ENCODE measurements around the genes ZDHHC9 and HS6ST2.

GRCh38 chrX:129635933-129636571 is 18.7 kb downstream of the APLN start:
- PRO-cap, result no peak

DNA sequence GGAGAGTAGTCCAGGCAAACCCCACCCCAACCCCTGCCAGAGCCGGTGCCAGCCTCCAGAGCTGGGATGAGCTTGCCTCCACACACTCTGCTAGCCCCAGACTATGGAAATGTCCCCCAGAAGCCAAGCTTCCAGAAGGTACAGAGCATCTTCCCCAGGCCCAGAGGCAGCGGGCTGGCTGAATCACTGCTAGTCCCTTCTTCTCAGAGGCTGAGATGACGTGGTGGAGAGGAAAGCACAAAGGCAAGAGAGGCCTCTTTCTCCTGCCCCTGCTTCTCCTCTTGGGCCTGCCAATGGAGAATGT is 2.0 kb downstream of the SASH3 start:
- PRO-cap, result no peak

DNA sequence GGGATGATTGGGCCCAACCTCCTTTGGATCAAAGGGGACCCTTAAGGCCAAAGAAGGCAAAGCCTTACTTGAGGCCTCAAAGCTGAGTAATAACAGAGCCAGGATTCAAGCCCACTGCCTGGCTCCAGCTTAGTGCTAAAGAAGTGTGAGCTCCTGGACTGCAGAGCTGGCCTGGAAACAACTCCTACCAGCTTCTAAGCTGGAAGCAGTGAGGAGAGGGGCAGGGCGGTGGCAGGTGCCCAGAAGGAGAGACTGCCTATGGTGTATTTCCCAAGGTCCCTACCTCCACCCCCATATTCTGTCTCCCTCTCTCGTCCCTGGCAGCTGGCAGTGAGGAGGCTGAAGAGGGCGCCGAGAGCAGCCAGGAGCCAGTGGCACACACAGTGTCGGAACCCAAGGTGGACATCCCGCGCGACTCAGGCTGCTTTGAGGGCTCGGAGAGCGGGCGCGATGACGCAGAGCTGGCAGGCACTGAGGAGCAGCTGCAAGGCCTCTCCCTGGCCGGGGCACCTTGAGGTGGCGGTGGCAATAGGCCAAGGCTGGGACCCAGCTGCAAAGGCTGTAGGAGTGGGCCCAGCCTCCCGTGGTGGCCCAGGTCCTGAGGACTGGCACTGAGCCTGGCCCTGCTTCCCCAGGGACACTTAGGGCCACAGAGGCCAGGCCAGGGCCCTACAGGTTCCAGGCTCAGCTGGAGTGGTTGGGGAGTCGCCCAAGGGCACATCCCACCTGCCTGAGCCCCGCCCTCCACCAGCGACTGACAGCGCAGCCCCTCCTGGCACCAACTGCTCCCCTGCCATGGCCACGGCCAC is 13.8 kb downstream of the SASH3 start:
- PRO-cap, result no peak

- PRO-cap, result no peak
Observed at GRCh38 chrX:129798851-129799471, 19.2 kb downstream of the SASH3 start.

DNA sequence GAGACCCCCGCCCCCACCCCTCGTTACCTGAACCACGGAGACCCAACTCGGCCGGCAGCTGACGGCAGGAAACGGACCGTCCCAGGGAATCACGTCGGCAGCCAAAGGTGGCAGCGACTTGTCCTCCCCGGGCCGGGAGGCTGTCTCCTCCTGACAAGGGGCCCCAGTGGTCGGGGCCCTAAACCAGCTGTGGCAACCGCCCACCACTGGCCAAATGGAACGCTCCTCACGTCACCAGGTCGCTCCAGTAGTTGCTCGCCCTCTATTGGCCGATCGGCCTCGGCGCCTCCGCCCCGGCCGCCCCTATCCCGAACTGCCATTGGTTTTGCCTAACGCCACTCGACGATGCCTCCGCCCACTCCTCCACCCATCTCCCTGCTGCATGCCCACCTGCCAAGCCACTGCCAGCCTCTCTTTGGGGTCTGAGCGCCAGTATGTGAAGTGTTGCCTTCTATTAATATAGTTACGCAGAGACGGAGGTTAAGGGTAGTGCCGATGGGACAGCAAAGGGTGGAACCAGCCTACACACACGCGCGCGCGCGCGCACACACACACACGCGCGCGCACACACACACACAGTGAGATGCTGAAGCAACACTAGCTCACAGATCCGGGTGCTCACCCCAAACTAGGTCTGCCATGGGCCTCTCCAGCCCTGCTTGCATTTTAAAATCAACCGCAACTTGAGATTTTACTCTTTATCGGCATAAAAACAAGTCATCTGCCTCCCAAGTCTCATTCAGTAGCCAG is at the start of gene ZDHHC9:
ZDHHC9 (minus strand) TSS at position 218 of the 750 bp plus-strand sequence.
- PRO-cap, result unidirectional peak, minus-strand start at position 215 of the sequence

- PRO-cap, result no peak
Observed at GRCh38 chrX:130013854-130014623, 31.6 kb downstream of the BCORL1 start.

GRCh38 chrX:130014909-130015759 is 32.7 kb downstream of the BCORL1 start:
- PRO-cap, result no peak

DNA sequence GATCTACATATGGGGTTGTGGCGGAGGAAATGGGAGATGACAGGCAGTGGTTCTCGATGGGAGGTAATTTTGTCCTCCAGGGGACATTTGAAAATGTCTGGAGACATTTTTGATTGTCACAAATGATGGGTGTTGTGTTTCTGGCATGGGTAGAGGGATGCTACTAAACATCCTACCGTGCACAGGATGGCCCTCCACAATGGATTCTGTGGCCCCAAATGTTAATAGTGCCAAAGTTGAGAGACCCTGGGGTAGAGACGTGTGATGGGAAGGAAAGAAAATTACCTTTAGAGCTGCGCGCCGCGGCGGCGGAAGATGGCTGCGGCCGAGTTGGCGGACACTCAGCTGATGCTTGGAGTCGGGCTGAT is 93.0 kb downstream of the RBMX2 start:
- PRO-cap, result no peak

DNA sequence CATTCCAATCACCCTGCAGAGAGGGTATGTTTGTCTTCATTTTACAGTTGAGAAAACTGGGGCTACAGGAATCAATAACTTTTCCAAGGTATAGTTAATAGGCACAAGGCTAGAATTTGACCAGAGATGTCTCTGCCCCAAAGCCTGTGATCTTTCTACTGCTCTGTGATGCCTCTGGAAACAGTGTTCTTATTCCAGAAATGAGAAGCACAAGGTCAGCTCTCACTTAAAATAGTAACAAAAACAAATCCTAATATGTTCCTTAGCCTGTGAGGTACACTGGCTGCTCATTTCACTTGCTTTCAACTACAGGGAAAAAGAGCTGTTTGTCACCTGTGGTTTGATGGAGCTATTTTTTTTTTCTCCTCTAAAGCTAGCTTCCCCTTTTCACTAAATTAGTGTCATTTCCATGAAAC is 148.4 kb downstream of the RBMX2 start:
- PRO-cap, result no peak

GRCh38 chrX:130750635-130751137 is 152.3 kb downstream of the ENOX2 start:
- PRO-cap, result no peak

- PRO-cap, result unidirectional peak, minus-strand start at chrX:131214149
Observed at GRCh38 chrX:131213895-131214373, 75.2 kb downstream of the IGSF1 start.

- PRO-cap, result unidirectional peak, plus-strand start at chrX:131987459
Observed at GRCh38 chrX:131987175-131987786, 35.8 kb upstream of the STK26 start.

GRCh38 chrX:132217822-132218840 is 1.1 kb downstream of the RAP2C start:
- PRO-cap, result bidirectional peak, plus-strand start at chrX:132218232, minus-strand start at chrX:132218021

- PRO-cap, result no peak
Observed at GRCh38 chrX:132413511-132414016, 75.3 kb downstream of the MBNL3 start.

DNA sequence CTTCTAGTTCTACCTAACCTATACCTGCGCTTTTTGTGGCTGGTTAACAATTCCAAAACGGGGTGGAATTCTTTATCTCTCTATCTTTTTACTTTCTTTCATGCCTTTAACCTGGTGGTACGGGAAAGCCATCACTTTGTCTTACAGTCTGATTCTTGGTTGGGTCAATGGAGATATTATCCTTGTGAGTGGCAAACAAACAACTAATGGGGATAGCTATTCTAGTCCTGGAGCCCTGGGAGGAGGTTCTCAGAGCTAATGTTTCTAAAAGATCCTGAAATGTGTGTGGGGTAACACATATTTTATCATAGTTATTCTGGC is 159.8 kb upstream of the MBNL3 start:
- PRO-cap, result no peak

GRCh38 chrX:132957689-132958930 is at the start of gene HS6ST2:
TSS of gene HS6ST2 (minus strand) at chrX:132958629.
- PRO-cap, result no peak

- PRO-cap, result no peak
Observed at GRCh38 chrX:133188763-133188962, 29.5 kb downstream of the TFDP3 start.

- PRO-cap, result no peak
Observed at GRCh38 chrX:133414097-133414791, 1.0 kb downstream of the GPC4 start.

DNA sequence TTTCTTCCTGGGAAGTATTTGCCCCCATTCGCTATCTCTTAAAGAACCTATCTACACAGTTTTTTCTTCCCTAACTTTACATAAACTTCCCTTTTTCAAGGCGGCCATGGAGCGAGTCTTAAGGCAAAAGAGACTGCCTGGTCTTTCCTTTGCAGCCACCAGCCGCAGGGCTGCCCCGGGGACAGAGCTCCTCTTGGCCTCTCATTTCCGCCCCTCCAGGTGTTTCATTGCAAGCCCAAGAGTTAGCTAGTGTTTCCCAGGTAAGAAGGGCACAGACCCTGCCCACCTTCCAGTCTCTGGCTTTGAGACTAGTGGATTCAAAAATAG is 30.2 kb upstream of the GPC4 start:
- PRO-cap, result no peak

- PRO-cap, result no peak
Observed at GRCh38 chrX:133986173-133986467, 726 bp upstream of the GPC3 start.